ENCODE measurements around a stretch of chr12.

- PRO-cap, result no peak
These were observed 29.1 kb downstream of the NCOR2 start for GRCh38 chr12:124538272-124538851.

GRCh38 chr12:124551354-124552100 is 15.9 kb downstream of the NCOR2 start:
- PRO-cap, result no peak

GRCh38 chr12:124554191-124555132 is 12.9 kb downstream of the NCOR2 start:
- PRO-cap, result no peak

DNA sequence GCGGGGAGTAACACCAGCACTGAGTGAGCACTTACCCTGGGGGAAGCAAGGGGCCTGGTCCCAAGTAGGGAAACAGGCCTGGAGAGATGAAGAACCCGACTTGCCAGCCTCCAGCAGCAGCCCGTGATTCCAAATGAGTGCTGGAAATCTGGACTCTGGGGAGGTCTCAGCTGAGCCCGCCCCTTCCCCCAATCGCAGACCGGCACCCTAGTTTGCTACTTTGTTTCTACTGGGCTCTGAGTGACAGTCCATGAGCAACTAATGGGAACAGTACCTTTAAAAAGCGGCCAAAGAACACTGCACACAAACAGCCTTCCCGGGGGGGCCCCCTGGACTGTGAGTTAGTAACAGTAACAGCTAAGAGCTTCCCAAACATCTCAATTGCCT is 2.2 kb upstream of the NCOR2 start:
- PRO-cap, result no peak

DNA sequence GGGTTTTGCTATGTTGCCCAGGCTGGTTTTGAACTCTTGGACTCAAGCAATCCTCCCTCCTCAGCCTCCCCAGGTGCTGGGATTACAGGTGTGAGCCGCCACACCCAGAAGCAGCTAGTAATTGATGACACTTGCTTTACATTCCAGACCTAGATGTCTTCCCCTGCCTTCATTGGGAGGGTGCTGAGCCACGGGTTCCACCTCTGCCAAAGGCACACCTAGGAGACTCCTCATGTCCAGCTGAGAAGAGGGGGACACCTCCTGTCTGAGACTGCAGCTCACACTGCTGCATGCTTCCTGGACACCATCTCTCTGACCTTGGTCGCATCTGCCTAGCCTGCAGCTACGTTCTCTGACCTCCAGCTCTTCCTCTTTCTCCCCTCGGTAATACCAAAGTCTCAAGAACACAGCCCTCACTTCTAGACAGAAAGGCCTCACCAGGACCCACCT is 20.0 kb upstream of the NCOR2 start:
- PRO-cap, result no peak

DNA sequence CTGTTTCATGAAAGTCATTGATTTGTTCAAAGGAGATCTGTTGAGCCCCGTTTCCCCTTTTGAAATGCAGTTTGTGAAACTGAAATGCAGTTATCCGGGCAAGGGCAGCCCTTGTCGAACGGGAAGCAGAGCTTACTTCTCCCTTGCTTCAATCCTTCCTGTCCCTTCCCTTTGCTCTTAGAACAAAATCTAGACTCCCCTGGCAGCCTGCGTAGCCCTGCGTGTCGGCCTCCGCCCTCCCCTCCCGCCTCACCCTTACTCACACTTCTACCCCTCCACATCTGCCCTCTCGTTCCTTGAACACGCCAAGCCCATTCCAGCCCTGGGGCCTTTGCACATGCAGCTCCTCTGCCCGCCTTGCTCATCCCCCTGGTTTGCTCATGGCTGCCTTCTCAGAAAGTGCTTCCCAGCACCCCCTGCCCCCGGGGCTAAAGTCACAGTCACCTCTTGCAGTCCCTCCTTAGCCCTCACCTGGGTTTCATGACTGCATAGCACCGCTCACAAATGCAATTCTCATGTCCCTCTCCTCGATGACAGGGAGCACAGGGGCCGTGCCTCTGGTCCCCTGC is 49.5 kb upstream of the NCOR2 start:
- PRO-cap, result no peak

GRCh38 chr12:124633821-124634465 is 66.5 kb upstream of the NCOR2 start:
- PRO-cap, result no peak

DNA sequence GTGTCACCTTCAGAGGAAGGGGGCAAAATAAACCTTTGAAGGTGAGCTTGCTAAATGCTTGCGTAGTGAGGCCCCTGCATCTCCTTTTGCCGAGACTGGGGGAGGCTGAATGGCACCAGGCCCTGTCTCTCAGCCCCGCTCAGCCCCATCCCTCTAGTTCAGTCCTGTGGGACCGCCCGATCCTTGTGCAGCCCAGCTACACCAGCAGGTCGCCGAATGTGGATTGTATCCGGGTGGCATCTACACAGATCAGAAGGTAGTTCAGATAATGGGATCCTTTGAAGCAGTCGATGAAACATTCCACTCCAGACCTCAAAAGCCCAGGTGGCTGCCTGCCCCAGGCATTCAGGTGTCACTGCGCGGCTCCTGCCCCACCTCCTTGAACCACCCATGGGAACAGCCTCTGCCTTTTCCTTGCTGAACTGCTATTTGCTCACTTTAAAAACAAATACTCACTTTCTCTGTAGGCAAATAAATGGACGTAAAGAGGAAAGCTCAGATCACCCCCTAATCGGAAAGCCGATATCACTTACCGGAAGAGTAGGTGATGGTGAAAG is 100.2 kb upstream of the NCOR2 start:
- PRO-cap, result no peak

GRCh38 chr12:124752191-124753129 is 111.2 kb downstream of the SCARB1 start:
- PRO-cap, result no peak

DNA sequence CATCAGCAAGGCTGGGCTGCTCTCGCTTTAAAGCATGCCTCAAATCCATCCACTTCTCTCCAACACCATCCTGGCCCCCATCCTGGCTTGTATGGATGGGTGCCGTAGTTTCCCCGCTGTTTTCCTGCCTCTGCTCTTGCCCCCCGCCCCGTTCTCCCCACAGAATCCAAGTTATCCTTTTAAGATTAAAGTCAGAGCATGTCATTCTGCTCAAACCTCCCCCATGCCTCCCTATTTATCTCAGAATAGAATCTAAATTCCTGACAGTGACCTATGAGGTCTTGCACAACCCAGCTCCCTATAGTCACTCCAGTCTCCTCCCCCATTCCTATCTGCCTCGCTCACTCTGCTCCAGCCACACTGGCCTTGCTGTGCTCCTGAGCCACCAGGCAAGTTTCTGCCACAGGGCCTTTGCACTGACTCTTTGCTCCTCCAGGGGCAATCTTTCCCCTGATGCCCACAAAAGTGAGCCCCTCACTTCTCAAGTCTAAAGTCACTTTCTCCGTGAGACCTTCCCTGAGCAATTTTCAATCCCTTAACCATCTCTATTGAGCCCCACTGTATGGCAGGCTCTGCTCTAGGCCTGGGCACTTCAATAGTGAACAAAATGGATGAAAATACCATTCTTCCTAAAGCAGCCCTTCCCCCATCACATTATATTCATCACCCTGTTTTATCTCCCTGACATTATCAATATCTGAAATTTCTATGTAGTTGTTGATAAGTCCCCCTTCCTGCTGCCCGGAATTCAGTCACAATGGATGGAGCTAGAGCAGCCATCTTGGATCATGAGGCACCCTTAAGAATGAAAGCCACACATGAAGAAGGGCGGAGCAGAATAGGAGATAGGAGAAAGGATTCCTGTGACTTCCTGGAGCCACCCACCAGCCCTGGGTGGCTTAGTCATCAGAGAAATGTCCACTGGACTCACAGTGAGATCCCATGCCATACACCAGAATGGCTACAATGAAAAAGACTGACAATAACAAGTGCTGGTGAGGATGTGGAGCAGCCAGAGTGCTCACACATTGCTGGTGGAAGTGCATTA is 34.1 kb downstream of the SCARB1 start:
- PRO-cap, result no peak

DNA sequence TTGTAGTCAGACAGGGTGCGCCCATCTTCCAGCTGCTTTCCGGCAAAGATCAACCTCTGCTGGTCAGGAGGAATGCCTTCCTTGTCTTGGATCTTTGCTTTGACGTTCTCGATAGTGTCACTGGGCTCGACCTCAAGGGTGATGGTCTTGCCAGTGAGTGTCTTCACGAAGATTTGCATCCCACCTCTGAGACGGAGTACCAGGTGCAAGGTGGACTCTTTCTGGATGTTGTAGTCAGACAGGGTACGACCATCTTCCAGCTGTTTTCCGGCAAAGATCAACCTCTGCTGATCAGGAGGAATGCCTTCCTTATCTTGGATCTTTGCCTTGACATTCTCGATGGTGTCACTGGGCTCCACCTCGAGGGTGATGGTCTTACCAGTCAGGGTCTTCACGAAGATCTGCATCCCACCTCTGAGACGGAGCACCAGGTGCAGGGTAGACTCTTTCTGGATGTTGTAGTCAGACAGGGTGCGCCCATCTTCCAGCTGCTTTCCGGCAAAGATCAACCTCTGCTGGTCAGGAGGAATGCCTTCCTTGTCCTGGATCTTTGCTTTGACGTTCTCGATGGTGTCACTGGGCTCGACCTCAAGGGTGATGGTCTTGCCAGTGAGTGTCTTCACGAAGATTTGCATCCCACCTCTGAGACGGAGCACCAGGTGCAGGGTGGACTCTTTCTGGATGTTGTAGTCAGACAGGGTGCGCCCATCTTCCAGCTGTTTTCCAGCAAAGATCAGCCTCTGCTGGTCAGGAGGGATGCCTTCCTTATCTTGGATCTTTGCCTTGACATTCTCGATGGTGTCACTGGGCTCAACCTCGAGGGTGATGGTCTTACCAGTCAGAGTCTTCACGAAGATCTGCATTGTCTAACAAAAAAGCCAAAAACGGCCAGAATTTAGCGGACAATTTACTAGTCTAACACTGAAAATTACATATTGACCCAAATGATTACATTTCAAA is 1.3 kb downstream of the UBC start:
- PRO-cap, result no peak

- PRO-cap, result bidirectional peak, plus-strand start at chr12:124918411, minus-strand start at chr12:124918415
These were observed 3.9 kb upstream of the UBC start for GRCh38 chr12:124918223-124918804.

GRCh38 chr12:124928098-124928999 is 13.9 kb upstream of the UBC start:
- PRO-cap, result bidirectional peak, plus-strand start at chr12:124928655, minus-strand start at chr12:124928481

- PRO-cap, result no peak
These were observed 596 bp upstream of the BRI3BP start for GRCh38 chr12:124992824-124993274.

DNA sequence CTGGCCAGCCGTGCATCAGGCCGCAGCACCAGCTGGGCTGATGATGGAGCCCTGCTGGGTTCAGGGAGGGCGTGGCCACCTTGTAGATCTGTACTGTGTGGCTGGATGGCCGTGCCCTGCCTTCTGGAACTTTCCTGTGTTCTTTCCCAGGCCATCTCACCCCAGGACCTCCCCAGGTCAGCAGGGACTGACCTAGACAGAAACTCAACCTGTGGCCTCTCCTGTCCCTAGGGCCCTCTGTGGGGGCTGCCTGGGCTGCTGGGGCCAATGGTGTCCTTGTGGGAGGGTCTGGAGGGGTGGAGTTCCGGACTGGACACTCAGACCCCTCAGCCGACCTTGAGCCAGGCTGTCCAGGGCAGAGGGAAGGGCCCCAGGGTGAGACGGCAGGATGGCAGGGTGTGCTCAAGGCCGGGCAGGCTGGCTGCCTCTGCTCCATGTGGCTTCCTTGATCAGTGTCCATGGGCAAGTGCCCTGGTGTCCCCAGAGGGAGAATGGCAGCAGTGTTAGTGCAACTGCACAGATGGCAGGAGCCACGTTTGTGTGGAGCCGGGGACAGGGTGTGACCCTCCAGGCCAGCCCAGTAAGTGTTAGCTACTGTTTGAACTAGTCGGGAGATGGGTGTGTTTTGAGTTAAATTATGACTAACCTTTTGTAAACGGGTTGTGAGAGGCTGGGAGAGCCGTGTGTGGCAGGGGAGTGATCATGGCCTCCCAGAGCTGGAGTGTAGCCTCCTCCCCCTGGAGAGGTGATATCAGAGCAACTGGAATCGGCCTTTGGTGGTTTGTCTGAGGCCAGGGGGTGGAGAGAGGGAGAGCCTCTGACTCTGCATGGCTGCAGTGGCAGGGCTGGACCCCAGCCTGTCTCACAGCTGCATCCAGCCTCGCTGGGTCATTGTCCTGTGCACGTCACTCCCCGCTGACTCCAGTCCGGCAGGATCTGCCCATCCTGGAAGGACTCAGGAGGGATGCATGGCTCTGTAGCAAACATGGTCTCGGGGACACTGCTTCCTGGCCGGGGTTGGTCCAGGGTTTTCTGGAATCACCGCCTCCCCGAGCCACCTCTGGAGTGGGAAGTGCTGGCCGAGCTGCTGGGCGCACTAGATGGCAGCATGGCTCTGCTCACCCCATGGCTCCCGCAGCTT is 27.7 kb downstream of the AACS start:
- PRO-cap, result no peak

- PRO-cap, result no peak
These were observed 466.1 kb downstream of the TMEM132B start for GRCh38 chr12:125652389-125652625.

DNA sequence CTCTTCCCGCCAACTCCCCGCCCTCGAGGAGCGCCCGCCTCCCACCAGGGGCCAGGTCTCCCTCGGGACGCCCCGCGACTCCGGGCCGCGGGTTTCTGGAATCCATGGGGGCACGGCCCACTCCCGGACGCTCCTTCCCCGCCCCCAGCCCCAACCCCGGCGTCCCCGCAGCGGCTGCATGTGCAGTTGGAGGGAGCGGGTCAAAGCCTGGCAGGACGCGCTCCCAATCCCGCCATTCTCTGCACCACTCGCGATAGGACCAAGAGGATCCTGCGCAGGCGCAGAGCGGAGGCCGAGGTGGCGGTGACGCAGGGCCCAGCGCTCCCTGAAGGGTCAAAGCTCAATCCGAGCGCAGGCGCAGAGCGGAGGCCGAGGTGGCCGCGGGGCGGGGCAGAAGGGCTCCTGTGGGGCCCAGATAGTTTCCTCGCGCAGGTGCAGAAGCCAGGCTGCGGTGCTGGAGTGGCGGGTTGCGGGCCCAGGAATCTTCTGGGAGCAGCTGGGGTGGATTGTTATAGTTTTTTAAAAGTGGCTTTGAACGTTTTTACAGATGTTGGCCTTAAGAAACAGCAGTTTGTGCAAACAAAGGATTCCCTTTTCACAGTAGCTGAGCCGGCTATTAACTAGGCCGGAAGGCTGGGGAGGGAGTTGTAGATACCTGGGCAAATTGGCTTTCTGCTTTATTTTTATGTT is 675.5 kb downstream of the TMEM132B start:
- PRO-cap, result bidirectional peak, plus-strand start at position 365 of the sequence, minus-strand start at position 252 of the sequence

GRCh38 chr12:127083212-127083751 is 1183.7 kb upstream of the TMEM132C start:
- PRO-cap, result no peak

GRCh38 chr12:128783113-128783729 is 40.5 kb downstream of the SLC15A4 start:
- PRO-cap, result no peak

- PRO-cap, result no peak
These were observed 27.2 kb downstream of the SLC15A4 start for GRCh38 chr12:128796369-128797096.